A375 (cell line): ENCODE results near the genes ARFIP1 and DCHS2.

GRCh38 chr4:152554184-152554802 is 18.4 kb upstream of the FBXW7 start:
- RAMPAGE, long total RNA = no peak

DNA sequence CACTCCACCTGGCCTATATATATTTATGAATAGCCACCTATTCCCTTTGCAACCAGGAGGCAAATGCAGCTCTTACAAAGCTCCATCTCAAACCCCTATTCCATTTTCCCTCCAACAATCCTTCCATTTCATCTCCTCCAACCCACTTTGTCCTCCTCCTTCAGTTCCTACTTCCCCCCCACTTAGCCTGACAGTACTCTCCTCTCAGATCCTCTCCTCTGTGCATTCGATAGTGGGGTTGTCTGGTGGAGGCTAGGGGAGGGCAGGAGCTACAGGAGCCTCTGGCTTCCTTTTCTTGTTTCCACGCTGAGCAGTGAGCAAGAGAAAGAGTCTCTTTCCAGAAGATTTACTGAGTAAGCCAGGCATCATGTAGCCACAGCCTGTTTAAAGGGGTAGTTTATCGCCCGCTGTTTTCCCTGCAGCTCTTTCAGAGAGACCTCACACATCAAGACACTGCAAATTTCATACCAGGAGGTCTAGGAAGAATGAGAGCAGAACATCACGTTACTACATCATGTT is 33.2 kb downstream of the TMEM154 start:
- RAMPAGE, long total RNA = no peak

DNA sequence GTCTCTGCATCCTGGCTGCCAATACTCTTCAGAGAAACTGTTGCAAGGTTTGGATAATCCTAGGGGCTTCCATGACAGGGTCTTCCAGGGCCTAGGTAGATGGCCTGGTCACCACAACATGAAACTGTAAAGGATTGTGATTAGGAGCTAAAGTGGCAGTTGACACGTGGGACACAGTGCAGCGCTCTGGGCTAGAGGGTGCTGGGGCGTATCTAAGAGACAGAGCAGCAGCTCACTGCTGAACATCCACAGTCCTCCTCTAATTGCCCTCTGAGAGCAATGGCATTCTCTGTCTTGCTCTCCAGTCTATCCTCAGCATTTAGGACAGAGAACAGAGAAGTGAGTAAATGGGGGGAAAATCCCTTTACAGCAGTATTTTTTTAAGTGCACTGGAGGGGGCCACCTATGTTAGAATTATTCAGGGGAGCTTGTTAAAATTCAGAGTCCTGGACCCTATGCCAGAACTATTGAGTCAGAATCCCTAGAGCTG is 4.1 kb upstream of the TMEM154 start:
- RAMPAGE, long total RNA = no peak

DNA sequence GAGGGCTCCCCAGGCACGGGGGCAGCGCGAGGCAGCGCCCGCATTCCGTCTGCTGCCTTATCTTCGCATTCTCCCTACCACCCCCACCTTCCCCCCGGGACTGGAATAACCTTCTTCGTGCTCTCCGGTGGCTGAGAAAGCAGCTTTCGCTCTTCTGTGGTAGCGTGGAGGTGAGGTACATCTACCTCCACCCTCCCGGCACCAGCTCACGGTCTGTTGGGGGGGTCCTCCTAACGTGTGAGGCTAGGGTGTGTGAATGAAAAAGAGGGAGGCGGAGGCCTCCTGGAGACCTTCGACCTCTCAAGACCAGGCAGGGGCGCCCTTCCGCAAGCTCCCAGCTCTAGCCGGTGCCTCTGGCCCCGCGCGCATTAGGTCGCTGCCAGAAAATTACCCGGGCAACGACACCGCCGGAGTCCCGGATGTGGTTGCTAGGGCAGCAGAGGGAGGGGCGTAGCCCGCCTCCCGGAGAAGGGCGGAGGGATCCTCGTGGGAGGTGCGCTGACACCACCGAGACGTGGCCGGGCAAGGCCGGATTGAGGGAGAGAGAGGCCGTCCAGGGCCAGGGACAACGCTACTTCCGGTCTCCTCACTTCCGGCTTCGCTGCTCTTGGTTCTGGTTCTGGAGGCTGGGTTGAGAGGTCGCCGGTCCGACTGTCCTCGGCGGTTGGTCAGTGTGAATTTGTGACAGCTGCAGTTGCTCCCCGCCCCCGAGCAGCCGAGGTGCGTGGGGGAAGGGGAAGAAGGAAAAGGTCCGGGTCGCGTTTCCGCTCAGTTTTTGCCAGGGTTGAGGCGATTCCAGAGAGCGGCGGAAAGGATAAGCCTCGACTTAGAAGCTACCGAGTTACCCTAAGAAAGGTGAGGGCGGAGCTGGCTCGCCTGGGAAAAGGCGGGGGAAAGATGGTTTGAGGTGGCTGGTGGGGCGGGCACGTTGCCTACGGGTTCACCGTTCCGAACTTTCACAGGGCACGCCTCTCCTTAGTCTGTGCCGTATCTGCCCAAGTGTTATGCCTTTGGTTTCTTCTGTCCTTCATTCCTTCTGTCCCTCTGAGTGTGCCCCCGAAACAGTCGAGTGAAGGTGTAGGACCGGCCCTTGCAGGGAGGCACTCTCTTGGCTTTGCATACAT is at the start of gene ARFIP1:
Gene ARFIP1 (plus strand): TSS at position 583 of the 1,124 bp plus-strand sequence.
- RAMPAGE, long total RNA = no peak

GRCh38 chr4:152985718-152986091 is 49.6 kb downstream of the FHDC1 start:
- RAMPAGE, long total RNA = no peak

- RAMPAGE, long total RNA = no peak
Measured at GRCh38 chr4:153005790-153006632, 69.9 kb downstream of the FHDC1 start.

- RAMPAGE, long total RNA = no peak
Measured at GRCh38 chr4:153064339-153065878, 128.8 kb downstream of the FHDC1 start.

- RAMPAGE, long total RNA = no peak
Measured at GRCh38 chr4:153348039-153348467, 3.6 kb downstream of the MND1 start.

DNA sequence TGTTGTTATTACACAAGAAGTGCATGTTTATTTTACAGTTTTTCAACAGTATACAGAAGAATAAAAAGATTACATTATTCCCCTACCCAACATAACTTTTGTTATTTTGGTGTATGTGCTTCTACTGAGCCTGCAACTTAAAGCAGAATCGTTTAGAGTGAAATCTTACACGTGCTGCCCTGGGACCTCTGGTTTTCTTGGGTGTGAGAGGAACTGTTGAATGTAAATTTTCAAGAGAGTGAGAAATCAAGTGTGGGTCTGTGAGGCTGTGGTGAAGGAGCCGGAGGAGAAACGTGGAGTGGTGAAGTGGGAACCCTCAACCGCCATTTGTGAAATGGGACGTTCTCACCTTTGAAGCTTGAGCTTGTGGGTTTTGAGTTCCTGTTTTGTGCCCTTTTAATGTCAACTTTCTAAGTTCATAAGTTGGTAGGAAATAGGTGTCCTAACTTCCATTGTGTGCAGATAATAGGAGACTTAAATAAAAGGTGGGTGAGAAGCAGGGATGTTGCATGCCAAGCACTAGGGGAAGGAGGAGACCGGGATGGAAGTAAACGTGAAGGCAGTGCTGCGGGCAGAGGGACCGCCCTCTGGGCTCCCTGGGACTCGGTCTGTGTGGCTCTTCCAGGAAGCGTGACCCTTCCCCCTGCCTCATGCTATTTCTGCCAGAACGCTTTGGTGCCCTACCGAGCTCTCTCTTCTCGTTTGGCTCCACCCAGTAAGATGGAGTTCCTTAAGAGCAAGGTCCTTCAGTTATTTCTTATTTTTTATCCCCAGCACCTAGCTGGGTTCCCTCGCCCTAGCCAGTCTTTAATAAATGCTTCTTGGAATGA is 55.9 kb downstream of the TMEM131L start:
- RAMPAGE, long total RNA = no peak

DNA sequence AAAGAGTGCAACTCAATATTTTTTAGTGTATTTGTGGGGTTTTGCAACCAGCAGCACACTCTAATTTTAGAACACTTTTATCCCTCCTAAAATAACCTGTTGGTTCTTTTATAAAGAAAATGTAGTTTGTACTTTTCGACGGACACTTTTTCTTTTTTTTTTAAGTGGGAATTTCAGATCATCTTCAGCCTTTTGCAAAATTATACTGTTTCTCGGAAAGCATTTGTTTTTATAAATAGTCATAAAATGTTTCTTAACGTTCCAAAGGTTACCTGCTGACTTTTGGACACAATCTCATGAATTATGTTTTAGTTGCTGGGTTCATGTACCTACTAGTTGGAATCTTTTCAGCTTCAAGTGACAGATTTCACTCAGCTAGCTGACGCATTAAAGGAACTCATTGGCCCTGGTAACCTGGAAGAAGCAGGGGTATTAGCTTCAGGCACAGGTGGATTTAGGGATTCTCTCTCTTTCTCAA is 66.4 kb downstream of the TMEM131L start:
- RAMPAGE, long total RNA = no peak

DNA sequence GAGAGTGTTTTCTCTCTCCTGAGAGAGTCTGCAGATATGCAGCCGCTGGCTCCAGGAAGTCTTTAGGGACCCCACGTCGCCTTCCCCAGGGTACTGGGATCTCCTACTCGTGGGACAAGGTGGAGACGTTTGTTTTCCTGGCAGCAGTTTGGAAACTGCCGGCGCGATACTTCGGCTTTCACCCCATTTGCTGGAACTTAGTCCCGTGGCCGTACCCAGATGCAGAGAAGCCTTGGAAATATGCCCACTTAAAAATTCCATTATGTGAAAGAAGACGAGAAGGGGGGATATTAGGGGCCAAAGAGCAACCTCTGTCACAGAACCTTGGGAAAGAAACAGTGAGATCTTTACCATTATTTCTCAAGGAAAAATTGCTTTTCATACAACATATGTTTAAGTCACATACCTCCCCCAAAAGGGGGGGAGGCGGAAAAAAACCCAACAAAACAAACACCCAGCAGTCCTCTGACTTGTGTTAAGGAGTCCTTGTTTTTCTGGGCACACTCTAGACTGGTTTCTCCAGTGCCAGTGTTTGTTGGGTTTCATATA is 72.7 kb downstream of the TMEM131L start:
- RAMPAGE, long total RNA = no peak

DNA sequence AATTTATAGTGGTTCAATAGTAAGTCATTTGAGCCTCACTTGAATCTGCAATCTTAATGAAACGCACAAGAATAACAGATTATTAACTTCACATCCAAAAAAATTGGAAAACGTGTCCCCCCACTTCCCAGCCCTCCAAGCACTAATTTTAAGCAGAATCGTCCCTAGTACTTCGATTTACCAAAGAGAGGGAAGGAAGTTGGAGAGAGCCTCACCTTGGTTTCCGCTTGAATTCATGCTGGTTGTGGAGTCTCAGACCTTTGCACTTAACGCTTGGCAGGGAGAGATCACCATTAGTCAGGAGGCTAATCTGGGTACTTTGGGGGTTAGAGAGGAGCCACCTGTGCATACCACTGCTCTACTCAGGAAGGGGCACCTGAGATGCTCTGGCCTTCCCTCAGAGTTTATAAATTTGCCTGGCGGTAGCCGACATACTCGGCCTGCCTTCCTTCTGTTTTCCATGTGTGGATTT is 104.0 kb downstream of the TMEM131L start:
- RAMPAGE, long total RNA = no peak

DNA sequence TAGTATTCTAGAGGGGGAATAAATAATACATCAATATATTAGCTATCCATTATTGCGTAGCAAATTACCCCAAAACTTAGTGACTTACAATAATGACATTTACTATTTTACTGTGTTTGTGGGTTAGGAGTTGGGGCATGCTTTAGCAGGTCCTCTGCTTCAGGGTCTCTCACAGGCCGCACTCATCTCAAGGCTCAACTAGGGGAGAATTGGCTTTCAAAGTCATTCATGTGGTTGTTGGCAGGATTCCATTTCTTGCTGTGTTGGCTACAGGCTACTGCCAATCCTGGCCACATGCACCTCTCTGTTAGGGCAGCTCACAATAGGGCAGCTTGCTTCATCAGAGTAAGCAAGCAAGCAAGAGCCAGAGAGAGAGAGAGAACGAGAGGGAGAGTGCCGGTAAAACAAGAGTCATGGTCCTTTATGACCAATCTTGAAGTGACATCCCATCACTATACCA is 33.1 kb upstream of the TLR2 start:
- RAMPAGE, long total RNA = no peak

DNA sequence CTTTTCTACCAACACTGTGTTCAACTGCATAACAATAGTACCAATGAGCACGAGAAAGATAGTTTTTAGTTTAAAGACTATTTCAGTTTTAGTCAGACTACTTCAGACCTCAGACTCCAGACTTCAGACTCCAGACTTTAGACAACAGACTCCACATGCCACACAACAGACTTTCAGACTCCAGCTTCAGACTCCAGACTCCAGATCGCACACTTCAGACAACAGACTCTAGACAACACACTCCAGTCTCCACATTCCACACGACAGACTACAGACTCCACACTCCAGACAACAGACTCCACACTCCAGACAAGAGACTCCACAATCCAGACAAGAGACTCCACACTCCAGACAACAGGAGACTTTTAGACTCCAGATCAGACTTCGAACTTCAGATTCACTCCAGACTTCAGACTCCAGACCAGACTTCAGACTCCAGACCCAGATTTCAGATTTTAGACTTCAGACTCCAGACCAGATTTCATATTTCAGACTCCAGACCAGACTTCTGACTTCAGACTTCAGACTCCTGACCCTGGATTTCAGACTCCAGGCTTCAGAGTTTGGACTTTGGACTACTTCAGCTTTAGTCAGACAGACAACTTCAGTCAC is 29.1 kb upstream of the TLR2 start:
- RAMPAGE, long total RNA = no peak

GRCh38 chr4:153655620-153656407 is 28.3 kb upstream of the TLR2 start:
- RAMPAGE, long total RNA = no peak

- RAMPAGE, long total RNA = no peak
Measured at GRCh38 chr4:154491436-154492381, at the start of gene DCHS2. TSS of gene DCHS2 (minus strand) at chr4:154491799.

- RAMPAGE, long total RNA = no peak
Measured at GRCh38 chr4:154567535-154568739, 5.1 kb downstream of the FGB start.

DNA sequence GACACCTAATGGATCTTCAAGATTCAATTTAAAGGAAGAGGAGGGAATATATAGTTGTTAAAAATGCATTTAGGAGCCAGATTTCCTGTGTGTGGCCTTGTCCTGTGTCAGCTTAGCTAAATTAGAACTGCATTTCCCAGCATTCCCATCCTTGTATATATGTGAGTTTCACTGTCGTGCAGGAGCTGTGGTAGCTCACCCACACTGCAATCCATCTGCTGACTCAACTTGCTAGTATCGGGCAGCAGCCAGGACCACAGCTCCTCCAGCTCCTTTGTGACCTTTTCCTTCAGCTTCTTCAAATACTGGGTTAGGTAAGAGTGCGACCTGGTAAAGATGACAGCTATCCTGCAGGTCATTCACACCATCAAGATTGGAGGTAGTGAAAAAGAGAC is 11.5 kb downstream of the ASIC5 start:
- RAMPAGE, long total RNA = no peak

- RAMPAGE, long total RNA = no peak
Measured at GRCh38 chr4:155953006-155953417, 654 bp downstream of the CTSO start.

GRCh38 chr4:156182374-156182788 is 228.7 kb upstream of the CTSO start:
- RAMPAGE, long total RNA = no peak